ENCODE measurements around a stretch of chr5.

DNA sequence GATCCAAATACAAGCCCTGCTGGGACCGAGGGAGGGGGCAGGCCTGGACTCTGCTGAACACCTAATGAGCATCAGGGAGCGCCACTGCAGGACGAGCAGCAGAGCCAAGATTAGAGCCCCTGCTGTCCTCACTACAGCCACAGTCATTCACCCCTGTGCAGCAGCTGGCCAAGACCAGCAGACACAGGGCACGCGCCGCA is 301 bp downstream of the GABRP start:
- PRO-cap, result no peak

- PRO-cap, result no peak
Observed at GRCh38 chr5:171424874-171425174, 5.4 kb downstream of the FGF18 start.

DNA sequence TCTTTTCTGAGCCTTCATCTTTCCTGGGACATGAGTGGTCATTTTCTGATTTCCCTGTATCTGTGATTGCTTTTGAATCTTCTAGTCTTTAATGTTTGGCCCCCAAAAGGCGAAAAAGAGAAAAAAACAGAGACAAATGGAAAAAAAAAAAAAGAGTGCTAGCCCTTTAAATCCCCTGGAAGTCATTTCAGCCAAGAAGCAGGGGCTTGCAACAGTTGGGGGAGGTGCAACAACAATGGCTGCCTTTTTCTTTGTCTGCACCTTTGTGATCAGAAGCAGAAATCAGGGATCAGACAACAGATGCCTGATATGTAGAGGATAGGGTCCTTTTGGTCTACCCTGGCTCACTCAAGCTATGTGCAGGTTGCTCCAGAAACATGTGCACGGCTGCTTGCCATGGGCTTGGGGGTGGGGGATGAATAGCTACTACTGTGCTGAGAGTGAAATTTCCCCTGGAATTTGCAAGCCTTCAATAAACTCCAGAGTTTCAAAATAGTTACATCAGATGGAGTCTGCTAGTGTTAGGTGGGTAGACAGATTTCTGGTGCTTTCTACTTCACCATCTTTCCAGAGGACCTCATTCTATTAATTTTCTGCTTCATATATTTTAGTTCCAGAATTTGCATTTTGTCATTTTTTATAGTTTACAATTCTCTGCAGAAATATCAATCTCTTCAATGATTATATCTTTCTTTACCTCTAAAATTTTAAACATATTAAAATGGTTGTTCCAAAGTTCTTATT is 150.9 kb downstream of the FGF18 start:
- PRO-cap, result no peak

GRCh38 chr5:171648327-171648606 is 137.3 kb upstream of the SMIM23 start:
- PRO-cap, result no peak

- PRO-cap, result no peak
Observed at GRCh38 chr5:171931784-171932587, 74.5 kb downstream of the FBXW11 start.

GRCh38 chr5:171996318-171996934 is 10.0 kb downstream of the FBXW11 start:
- PRO-cap, result no peak

DNA sequence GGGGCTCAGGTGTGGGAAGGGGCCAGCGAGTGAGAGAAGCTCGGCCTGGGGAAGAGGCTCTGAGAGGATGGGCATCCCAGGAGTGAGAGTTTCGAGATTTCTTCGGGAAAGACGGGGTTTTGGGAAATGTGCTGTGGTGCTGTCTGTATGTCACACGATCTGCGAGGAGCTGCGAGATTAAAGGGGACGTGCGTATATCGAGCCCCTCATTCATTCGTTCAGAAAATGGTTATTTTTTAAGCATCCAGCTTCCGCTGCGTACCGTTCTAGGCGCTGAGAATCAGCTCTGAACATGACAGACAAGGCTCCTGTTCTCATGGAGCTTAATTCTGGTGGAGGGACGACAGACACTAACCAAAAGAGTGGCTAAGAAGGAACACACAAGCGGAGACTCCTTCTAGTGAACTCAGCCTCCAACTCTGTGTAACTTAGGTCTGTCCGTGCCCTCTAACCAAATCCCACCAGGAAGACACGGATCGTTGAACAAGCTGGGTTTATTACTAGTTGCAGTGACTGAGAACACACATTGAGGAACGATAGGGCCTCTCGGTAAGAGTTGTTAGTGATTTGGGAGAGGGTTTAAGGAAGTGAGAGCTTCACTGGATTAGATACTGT is 820 bp upstream of the FBXW11 start:
- PRO-cap, result no peak

GRCh38 chr5:172042217-172042719 is 35.8 kb upstream of the FBXW11 start:
- PRO-cap, result no peak

DNA sequence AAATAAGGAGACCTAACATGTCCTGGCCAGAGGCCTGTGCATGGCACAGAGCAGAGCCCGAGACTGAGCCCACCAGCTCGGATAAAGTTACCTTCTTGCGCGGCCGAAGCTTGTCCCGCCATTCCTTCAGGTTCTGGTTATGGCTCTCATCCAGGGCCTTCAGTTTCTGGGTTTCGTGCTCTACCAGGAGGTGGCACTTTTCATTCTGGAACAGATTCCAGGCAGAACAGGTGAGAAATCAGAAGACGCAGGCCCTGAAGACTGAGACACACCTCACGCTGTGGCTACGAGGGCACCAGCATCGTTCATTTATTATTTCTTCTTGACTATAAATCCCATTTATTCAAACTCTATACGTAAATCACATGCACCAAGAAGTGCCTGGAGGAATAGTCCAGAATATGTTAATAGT is 46.4 kb upstream of the FBXW11 start:
- PRO-cap, result no peak

- PRO-cap, result no peak
Observed at GRCh38 chr5:172096213-172096783, 89.9 kb upstream of the FBXW11 start.

DNA sequence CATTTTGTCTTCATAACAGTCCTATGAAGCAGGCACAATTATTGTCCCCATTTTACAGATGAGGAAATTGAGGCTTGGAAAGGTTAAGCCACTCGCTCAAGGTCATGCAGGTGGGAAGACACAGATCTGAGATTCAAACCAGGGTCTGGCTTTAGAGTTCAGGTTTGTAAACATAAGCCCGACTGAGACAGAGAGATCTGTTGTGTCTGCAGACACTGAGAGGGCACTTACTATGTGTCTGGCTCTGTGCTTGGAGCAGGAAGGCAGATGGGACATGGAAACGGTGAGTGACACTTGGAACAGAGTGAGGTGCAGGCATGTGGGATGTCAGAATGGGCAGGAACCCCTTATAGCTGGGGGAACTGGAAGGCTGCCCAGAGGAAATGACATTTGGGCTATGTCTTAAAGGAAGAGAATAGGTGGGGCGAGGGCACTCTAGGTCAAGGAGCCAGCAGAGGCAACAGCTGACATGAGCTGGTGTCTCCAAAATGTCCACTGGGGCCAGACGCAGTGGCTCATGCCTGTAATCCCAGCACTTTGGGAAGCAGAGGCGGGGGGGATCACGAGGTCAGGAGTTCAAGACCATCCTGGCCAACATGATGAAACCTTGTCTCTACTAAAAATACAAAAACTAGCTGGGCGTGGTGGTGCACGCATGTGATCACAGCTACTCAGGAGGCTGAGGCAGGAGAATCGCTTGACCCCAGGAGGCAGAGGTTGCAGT is 69.8 kb downstream of the STK10 start:
- PRO-cap, result no peak

GRCh38 chr5:172417706-172418785 is 36.3 kb downstream of the SH3PXD2B start:
- PRO-cap, result no peak

DNA sequence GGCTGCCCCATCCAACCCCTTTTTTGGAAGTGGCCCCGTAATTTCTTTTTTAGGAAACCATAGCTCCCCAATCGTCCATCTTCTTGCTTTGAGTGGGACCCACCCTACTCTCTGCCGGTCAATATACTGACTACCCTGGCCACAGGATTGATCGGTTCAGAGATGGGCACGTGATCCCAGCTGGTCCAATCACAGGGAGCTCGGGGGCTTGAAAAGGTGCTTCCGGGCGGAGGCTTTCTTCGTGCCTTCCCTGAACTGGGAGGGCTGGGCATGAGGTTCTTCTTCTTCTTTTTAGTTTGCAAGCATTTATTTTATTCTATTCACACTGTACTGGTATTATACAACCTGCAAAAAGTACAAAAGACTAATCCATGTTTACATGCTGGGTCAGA is 78.8 kb upstream of the SH3PXD2B start:
- PRO-cap, result no peak

- PRO-cap, result no peak
Observed at GRCh38 chr5:172583751-172584497, 57.1 kb upstream of the NEURL1B start.

- PRO-cap, result no peak
Observed at GRCh38 chr5:172584728-172585074, 56.4 kb upstream of the NEURL1B start.

GRCh38 chr5:172585802-172586900 is 54.9 kb upstream of the NEURL1B start:
- PRO-cap, result no peak

GRCh38 chr5:172611971-172612568 is 29.0 kb upstream of the NEURL1B start:
- PRO-cap, result no peak

GRCh38 chr5:172795064-172795877 is 24.3 kb upstream of the DUSP1 start:
- PRO-cap, result no peak

DNA sequence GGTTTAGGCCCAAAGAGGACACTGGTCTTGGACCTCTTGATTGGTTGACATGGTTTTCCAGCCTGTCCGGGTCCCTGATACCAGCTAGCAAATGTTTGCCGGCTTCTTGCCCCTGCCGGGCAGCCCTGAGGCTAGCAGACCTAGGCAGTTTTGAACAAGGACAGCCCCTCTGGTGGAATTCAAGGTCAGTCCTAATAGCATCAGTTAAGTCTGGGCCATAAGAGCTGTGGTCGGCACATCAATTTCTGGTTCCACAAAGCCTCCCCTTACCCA is 1.6 kb downstream of the ERGIC1 start:
- PRO-cap, result no peak

DNA sequence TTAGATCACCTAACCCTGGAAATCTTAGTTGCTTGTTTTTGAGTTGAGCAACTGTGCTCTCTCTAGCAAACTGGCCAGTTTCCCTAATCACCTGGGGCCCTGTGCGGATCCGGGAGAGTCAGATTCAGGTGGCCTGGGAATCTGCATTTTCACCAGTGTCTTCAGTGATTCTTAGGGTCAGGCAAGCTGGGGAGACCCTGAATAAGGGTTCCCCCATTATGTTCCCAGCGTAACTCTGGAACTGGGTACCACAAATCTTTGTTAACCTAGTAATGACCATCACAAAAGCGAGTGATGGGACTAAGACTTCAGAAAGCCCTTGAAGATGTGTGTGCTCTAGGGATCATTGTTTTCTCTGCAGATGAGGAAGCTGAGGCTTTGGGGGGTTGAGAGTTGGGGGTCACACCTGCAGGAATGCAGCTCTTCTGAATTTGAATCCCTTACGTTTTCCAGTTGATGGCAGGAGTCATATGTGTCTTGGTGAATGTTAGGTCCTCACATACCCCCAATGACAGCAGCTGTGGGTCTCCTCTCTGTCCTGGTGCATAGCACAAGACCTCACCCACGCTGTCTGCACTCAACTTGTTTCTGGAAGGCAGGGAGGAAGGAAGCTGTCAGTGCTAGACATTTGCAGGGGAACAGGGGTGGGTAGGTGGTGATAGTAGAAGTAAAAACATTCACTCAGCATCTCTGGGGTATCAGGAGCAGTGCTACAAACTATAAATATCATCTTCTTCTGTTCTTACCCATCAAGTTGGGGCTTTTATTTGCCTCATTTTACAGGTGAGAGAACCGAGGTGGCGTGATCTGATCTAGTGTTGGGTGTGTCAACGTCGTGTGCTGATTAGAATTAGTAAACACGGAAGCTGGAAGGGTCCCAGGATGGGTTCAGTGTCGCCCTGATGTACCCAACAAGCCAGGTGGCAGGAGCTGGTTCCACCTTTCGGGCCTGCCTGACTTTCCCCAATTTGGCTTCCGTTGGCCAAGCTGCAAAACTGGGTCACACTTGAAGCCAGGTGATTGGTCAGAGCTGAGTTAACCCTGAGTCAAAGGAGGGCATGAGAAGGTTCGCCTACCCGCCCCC is 15.5 kb downstream of the ERGIC1 start:
- PRO-cap, result no peak